H4 (cell line): ENCODE results near the genes PLPP6, JAK2 and RLN1.

DNA sequence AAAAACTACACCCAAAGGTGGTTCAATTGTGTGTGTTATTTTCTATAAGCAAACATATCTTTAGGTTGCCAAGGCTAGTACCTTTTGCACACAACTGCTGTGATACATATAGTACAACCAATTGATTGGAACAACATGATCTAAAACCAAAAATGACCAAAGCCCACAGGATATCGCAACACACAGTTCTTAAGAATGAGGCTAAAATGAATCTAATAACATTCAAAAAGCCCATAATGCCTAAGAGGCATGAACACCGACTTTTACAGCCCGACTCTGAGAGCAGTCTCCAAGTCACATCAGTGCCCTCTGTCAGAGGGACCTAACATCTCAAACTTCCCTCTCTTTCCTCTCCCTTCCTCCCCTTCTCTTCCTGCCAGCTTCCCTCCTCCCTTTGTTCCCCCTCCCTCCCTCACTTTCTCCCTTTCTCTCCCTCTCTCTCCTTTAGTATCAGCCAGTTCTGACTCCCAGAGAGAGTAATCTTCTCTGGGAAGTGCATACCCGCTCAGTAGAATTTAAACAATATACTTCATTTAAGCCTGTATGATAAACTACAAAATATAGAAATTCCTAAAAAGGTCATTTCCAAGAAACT, 154.4 kb downstream of the GLIS3 start:
- RAMPAGE, long total RNA: no peak

DNA sequence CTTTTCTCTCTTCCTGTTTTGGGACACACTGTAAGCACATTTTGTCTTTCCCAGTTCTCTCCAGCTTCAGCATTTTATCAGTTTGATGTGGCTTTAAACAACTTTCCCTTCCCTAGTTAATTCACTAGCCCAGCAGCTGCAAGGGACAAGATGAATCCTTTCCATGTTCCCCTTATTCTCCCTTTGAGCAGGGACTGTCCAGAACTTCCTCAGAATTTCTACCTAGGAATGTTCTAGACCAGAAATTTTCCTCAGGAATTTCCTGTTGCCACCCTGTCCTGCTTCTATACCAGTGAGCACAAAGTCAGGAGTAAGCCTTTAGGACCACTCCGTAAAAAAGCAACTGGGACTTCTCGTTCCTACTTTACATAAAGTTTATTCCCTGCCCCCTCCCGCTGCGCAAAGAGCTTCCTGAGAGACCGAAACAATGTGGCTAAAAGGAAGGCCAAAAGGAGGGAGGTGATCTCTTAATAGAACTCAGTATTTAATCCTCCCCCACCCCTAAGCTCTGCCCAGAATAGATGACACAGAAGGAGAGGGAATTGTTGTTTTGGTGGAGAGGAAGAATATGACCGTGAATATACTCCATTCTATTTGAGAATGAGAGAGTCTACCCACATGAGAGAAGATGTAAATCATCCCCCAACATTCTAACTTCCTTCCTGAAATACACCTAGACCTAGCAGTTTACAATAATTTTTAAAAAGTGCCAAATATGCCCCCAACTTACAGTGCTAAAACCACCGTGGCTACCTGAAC, 61.9 kb downstream of the GLIS3 start:
- RAMPAGE, long total RNA: no peak

DNA sequence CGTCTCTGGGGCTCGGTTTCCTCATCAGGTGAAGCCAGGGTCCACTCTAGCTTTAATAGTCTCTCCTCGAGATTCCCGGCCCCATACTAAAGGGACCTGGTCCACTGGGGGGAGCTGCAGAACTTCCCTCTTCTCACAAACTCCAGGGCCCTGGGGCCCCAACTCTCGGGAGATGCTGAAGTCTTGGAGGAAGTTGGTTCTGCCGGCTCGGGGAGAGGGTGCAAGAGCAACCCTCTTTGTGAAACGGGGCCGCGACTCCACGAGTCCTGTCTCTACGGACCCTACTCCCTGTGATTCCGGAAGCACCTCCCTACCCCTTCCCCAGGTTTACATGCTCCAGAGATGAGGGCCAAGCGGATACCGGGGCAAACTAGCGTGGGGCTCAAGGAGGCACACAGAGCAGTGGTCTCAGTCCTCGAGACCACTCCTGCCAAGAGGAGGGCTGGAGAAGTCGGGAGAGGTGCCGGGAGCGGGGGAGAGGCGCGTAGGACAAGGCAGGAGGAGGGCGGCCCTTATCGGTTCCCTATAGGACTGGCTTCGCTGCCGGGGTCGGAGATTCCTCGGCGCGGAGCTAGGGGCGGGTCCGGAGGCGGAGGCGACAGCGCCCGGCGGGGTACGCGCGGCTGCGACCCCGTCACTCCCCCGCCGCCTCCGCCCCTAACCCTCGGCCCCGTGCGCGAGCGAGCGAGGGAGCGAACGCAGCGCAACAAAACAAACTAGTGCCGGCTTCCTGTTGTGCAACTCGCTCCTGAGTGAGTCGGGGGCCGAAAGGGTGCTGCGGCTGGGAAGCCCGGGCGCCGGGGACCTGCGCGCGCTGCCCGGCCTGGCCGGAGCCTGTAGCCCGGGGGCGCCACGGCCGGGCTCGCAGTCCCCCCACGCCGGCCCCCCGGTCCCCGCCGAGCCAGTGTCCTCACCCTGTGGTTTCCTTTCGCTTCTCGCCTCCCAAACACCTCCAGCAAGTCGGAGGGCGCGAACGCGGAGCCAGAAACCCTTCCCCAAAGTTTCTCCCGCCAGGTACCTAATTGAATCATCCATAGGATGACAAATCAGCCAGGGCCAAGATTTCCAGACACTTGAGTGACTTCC, 2.2 kb downstream of the GLIS3 start:
- RAMPAGE, long total RNA: no peak

GRCh38 chr9:4492738-4493214, 2.5 kb downstream of the SLC1A1 start:
- RAMPAGE, long total RNA: no peak

DNA sequence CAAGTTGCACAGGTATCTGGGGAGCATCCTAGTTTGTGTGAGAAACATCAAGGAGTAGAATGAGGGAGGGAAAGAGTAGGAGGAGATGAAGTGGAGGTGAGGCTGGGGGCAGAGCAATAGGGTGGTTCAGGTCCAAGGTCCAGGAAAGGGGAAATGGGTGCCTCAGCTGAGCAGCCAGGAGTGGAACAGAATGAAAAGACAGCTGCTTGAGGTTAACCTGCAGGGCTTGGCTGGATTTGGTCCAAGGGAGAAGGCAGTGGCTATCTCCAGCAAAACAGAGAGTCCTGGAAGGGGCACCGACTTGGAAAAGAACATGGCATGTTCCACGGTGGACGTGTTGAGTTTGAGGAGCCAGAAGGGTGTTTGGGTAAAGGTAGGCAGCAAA, 5.3 kb downstream of the SLC1A1 start:
- RAMPAGE, long total RNA: no peak

GRCh38 chr9:4503002-4503647, 12.9 kb downstream of the SLC1A1 start:
- RAMPAGE, long total RNA: no peak

DNA sequence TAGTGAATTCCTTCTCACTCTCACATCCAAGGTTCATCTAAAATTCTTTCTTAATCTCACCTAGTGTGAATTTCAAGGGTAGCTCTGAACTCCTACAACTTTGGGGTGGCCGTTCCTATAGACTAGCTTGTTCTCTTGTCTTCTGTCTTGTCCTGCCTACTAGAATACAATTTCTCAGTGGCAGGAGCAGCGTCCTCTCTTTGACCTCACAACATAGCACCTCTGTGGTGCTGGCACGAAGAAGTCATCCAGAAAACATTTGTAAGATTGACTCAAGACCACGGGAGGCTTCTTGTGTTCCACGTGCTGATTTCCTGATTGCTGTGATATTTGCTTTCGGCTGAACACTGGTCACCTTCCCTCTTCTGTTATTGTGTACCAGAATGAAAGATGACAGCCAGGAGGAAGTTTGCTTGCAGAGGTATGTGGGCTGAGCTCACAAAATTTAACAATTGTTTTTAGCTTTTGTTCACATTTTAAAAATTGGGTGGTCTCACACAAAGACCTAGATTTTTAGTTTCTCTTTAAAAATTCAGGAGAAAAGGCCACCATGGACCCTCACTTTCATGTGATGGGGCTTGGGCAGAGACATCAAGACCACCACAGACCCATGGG, 27.1 kb downstream of the SLC1A1 start:
- RAMPAGE, long total RNA: no peak

GRCh38 chr9:4614447-4615131, 47.5 kb upstream of the PLPP6 start:
- RAMPAGE, long total RNA: no peak

DNA sequence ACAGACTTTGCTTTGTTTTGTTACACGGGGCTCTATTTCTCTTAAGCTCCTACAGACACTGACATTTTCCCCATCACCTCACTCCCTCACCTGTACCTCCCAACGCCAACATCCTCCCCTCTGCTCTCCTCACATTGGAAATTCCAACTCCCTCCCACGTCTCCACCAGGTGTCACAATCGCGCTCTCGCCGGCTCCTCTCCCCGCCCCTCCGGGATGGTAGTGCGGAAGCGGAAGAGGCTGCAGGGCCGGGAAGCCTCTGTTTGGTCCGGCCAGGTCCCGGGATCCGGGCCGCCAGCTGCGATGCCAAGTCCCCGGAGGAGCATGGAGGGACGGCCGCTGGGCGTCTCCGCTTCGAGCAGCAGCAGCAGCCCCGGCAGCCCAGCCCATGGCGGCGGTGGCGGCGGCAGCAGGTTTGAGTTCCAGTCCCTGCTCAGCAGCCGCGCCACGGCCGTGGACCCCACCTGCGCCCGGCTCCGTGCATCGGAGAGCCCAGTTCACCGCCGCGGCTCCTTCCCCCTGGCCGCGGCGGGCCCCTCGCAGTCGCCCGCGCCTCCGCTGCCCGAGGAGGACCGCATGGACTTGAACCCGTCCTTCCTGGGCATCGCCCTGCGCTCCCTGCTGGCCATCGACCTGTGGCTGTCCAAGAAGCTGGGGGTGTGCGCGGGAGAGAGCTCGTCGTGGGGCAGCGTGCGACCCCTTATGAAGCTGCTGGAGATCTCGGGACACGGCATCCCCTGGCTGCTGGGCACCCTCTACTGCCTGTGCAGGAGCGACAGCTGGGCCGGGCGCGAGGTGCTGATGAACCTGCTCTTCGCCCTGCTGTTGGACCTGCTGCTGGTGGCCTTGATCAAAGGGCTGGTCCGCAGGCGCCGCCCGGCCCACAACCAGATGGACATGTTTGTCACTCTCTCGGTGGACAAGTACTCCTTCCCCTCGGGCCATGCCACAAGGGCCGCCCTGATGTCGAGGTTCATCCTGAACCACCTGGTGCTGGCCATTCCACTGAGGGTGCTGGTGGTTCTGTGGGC, at the start of gene PLPP6:
PLPP6 (plus strand) TSS at position 221 of the 1,030 bp plus-strand sequence.
- RAMPAGE, long total RNA: no peak

- RAMPAGE, long total RNA: no peak
Observed at GRCh38 chr9:4678599-4679305, 617 bp upstream of the CDC37L1 start.

DNA sequence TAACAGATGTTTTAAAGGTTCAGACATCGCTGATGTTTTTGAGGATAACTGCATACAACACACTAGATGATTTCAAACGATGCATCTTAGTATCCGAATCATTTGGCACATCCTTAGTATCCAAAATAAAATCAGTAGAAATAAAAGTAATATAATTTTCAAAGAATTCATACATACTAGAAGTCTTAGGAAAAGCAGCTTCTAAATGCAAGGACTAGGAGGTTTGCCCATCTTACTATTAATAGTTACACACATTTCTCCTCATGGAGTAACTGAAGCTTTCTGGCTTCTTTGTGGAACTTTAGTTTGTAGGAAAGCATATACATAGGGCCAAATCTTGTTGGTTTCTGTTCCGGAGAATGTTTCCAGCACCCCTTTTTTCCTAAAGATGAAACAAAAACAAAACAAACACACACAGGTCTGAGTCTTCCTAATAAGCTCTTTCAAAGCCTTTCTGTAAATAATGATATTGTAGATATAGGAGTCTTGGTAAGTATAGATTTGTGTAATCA, 28.2 kb downstream of the AK3 start:
- RAMPAGE, long total RNA: no peak

GRCh38 chr9:4718890-4719479, 22.0 kb downstream of the AK3 start:
- RAMPAGE, long total RNA: no peak

GRCh38 chr9:4738953-4739557, 1.9 kb downstream of the AK3 start:
- RAMPAGE, long total RNA: no peak

DNA sequence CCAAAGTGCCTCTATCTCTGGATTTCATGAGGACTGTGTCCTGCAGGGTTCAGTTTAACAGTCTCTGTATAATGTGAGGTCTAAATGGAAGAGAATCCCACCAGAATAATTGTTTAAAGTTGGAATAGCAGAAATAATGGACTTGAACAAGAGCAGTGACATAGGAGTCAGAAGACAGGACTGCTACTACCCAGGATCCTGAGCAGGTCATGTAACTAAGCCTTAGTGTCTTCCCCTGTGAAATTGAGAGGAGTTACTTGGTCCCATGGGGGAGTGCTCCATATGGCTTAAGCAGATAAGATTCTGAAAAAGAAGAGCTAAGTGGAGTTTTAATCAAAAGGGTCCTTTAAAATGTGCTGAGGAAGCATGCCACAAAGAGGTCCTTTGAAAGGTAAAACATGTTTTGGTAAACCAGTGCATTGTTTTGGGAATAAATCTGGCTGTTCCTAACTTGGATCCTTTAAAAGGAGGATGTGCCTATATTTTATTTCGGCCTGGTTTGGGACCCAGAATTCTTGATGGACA, 5.5 kb downstream of the RCL1 start:
- RAMPAGE, long total RNA: no peak

GRCh38 chr9:4839406-4840446, 47.0 kb downstream of the RCL1 start:
- RAMPAGE, long total RNA: no peak

- RAMPAGE, long total RNA: no peak
Observed at GRCh38 chr9:4887561-4887949, 94.8 kb downstream of the RCL1 start.

DNA sequence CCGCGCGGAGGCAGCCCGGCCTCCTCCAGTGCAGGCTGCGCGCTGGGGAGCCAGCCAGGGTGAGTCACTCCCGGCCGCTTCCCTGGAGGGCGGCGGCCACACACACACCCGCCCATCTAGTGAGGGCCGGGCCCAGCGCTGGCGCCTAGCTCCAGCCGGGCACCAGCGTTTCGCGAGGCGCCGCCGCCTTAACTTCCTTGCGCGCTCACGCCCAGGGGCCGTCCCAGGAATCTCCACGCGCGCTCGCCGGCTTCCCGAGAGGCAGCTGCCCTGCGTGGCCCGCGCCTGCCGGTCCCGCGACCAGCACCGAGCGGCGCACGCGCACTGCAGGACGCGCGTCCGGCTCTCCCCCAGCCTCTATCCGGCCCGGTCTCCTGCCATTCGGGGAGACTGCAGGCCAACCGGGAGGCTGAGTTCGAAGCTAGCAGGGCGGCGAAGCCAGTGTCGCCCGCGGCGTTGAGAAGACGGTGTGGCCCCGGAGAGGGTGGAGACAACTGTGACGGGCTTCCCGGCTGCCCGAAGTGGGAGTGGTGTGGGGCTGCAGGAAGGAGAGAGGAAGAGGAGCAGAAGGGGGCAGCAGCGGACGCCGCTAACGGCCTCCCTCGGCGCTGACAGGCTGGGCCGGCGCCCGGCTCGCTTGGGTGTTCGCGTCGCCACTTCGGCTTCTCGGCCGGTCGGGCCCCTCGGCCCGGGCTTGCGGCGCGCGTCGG, at the start of gene JAK2:
JAK2 (plus strand) TSS at position 566 of the 710 bp plus-strand sequence.
- RAMPAGE, long total RNA: no peak

- RAMPAGE, long total RNA: no peak
Observed at GRCh38 chr9:5021461-5021872, 36.4 kb downstream of the JAK2 start.

GRCh38 chr9:5339677-5339968, at the start of gene RLN1:
Gene RLN1 (minus strand): TSS chr9:5339876.
- RAMPAGE, long total RNA: no peak

DNA sequence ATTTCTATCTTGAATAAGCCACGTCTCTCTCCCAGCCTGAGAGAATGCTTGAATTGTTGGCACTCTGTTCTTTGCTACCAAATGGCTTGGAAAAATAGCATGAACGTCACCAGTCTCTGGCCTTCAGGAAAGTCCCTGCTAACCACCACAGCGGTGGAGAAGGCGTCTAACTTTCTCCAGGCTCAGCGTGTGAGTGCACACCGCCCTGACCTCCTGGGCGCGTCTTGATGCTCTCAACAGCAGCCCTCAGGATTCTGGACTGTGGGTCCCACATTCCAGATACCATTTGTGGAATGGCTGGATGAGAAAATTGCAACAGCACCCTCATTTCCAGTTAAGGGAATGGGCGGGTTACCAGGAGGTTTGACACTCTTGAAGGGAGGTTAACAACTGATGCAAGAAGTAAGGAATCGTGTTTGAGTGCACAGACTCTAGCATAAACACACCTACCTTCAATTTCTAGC, 597 bp upstream of the PLGRKT start:
- RAMPAGE, long total RNA: no peak